Renal cortical epithelial cell (primary cell): Measurements from ENCODE around the genes MBNL3 and MAP7D3.

DNA sequence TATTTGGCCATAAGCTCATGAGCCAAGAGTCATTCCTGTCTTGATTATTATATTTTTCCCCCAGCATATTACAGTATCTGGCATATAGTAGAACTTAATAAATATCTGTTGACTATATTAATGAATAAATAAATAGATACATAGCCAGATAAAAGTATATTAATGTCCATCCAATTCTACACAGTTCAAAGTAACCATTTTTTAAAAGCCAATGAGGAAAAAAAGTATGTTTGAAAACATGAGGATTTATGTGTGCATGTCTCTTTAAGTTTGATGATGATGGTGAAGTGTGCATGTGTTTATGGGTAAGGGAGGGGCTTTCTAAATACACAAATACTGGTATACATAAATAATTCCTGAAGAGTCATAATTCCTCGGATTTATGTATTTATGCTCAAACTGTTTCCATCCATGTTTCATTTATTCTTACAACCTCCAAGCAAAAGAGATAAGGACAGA is 75.4 kb downstream of the ENOX2 start:
- RRBS, result no CpG with 5 or more reads among the region's 1 CpG

- RRBS, result no CpG with 5 or more reads among the region's 2 CpGs
Observed at GRCh38 chrX:130895459-130895658, 7.7 kb downstream of the ENOX2 start.

DNA sequence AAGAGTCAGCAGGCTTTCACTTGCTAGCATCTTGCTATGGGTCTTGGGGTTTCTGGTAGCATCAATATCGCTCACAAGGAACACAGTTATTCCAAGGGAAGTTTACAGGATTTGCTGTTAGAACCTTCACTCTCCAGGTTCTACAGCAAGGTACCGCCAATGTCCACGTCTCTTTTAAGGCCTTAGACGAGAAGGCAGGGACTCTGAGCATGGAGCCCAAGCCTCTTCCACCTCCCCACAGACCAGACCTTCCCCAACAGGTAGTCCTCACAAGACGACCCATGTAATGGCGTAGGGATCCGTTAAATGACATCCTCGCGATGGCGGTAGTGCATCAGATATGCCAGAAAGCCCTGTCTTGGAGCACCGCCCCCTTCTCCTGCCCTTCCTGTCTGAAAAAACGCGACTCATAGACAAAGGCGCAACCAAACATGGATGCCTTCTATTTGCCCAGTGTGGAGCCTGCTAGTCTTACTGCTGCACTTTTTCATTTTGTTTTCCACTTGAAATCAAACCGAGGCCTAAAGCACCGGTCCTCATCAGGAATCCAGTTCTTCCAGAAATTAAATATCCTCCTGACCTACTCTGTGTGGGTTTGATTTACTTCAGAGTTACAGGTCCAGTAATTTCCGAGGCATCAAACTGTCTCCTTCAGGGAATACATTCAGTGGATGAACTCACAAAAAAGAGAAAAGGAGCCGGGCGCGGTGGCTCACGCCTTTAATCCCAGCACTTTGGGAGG is 185.5 kb downstream of the OR13H1 start:
- RRBS, result no CpG with 5 or more reads among the region's 21 CpGs

GRCh38 chrX:132281274-132281712 is 62.0 kb upstream of the RAP2C start:
- RRBS, result no CpG with 5 or more reads among the region's 1 CpG

DNA sequence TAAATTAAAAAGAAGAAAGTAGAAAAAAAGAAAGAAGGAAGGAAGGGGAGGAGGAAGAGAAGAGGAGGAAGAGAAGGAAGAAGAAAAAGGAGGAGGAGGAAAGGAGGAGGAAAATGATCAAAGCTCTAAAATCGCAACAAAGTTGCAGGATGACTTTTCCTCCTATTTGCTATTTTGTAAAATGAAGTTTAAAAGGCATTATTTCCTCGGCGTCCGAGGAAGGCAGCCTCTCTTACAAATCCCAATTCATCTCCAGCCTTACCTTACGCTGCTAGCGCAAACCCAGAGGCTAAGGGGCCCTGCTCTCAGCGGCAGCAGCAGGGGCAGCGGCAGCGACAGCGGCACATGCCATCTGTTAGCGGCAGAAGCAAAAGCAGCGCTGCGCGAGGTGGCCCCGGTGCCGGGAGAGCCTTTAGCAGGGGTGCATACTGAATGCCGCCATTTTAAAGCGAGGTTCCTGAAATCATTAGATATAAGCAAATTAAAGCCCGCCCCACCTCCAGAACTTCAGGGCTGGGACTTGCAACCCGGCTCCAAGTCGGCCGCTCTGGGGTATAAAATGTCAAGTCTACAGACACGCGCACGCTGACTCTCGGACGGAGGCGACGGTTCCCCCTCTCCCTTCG is at the start of gene MBNL3:
Gene MBNL3, minus strand, starts transcription at position 450 of the 626 bp plus-strand sequence.
- RRBS, result no CpG with 5 or more reads among the region's 30 CpGs

GRCh38 chrX:133413497-133413782 is 1.8 kb downstream of the GPC4 start:
- RRBS, result 2% methylated on average over 9 of the region's 22 CpGs

DNA sequence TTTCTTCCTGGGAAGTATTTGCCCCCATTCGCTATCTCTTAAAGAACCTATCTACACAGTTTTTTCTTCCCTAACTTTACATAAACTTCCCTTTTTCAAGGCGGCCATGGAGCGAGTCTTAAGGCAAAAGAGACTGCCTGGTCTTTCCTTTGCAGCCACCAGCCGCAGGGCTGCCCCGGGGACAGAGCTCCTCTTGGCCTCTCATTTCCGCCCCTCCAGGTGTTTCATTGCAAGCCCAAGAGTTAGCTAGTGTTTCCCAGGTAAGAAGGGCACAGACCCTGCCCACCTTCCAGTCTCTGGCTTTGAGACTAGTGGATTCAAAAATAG is 30.2 kb upstream of the GPC4 start:
- RRBS, result no CpG with 5 or more reads among the region's 6 CpGs

- RRBS, result no CpG with 5 or more reads among the region's 5 CpGs
Observed at GRCh38 chrX:133496048-133496336, 80.7 kb upstream of the GPC4 start.

DNA sequence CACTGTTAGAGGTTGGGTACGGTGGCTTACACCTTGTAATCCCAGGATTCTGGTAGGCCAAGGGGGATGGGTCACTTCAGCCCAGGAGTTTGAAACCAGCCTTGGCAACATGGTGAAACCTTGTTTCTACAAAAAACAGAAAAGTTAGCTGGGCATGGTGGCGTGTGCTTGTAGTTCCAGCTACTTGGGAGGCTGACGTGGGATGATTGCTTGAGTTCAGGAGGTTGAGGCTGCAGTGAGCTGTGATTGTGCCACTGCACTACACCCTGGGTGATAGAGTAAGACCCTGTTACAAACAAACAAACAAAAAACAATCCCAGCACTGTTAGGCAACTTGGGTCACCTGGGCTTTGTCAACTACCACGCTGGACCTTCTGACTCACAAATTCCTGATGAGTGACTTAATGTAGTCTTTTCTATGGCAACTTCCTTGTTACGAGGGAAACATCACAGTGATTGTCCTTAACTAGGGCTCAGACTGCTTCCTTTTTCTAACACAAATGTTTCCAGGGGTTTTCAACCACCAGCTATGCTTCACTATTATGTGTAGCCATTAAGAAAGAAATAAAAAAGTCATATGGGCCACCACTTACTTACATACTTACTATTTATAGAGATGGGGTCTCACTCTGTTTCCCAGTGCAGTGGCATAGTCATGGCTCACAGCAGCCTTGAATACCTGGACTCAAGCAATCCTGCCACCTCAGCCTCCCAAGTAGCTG is 128.8 kb upstream of the GPC4 start:
- RRBS, result no CpG with 5 or more reads among the region's 5 CpGs

DNA sequence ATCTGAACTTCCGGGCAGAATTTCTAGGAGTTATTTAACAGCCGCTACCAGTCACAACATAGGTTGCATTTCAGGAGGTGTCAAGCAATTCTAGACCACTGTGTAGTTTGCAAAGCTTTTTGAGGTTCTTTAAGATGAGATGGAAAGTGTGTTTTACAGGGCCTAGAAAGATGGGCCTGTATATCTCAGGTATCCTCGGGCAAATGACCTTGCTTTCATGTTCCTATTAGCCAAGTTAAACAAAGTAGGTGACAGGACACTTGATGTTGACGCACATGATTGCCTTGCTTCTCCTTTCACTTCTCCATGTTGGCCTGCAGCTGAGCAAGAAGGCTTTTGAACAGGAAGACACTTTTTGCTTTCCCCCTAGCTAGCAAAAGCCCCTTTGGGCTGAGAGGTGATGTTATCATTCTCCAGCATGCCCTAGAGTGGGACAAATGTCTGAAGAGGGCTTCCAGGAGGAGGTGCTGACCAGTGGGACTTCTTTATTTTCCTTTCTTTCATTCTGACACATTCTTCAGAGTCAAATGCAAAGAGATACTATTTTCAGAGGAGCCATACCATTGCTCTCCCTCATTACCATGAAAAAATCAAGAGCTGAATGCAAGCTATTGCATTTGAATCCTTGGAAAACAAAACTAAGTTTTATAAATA is 202.1 kb downstream of the GPC3 start:
- RRBS, result no CpG with 5 or more reads among the region's 4 CpGs

DNA sequence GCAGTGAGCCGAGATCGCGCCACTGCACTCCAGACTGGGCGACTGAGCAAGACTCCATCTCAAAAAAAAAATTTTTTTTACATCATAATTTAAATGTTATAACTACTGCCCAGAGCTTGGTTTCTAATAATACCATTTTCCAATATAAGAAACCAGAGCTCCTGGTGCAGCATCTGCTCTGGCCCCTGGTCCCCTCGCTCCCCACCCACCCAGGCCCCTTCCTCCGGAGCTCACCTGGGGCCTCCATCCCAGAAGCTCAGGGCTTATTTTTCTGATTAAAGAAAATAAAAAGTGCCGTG is 11.9 kb upstream of the HPRT1 start:
- RRBS, result no CpG with 5 or more reads among the region's 7 CpGs

GRCh38 chrX:134669579-134670118 is 11.4 kb upstream of the PLAC1 start:
- RRBS, result no CpG with 5 or more reads among the region's 12 CpGs

DNA sequence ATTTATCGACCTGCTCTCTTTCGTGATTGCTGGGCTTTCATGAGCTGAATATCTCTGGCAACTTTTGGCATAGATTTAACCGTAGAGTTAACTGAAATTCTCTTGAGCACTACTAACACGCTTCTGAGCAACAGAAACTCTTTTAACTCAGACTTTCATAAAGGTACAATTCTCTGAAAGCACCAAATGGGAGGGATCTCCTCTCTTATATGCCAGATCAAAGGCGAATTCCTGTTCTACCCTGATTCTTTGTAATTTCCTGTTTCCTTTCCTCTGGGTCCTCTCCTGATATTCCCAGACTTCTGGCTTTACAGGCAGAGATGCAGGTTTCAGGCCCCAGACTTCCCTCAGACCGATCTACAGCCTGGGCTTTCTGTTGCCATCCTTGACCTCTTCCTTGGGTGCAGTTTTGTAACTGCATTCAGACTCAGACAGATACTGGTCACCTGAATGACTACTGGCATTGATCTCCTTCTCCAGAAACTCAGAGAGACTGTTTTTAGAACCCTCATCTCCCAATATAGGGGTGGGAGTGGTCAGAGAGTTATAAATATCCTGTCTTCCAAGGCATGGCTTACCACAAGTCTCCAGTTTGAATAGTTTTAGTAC is 5.2 kb downstream of the SMIM10 start:
- RRBS, result no CpG with 5 or more reads among the region's 6 CpGs

- RRBS, result no CpG with 5 or more reads among the region's 11 CpGs
Observed at GRCh38 chrX:135345308-135345847, 782 bp downstream of the ZNF449 start.

GRCh38 chrX:135541992-135542808 is 21.7 kb downstream of the INTS6L start:
- RRBS, result no CpG with 5 or more reads among the region's 7 CpGs

DNA sequence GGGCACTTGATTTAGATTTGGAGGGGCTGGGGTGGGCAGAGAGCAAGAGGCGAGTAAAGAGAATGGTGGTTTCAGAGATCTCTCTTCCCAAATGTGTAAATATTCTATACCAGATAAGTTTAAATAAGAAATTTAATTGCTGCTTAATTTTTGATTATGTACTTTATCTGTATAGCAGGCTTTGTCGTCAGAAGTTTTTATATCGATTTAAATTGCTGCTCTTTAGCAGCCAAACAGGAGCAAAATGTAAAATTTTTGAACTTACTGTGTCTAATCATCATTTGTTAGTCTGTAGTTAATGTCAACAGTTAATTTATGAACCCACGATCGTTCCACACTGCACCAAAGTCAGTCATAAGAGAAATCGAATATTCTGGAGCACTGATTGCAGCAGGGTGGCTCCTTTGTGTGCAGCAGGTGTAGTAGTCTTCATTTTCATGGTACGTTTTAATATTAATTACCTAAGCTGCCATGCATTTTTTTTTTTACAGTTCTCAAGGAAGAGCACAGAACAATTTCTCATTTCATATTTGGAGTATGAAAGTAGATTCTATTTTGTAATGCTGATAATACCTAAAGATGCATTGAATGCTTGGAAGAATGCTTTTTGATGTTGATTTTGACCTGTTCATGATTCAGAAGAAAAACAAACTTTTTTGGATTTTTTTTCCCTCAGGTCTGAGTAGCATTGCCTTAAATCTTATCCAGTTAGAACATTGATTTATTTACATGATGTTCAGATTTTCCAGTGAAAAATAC is 60.4 kb downstream of the SLC9A6 start:
- RRBS, result no CpG with 5 or more reads among the region's 7 CpGs

DNA sequence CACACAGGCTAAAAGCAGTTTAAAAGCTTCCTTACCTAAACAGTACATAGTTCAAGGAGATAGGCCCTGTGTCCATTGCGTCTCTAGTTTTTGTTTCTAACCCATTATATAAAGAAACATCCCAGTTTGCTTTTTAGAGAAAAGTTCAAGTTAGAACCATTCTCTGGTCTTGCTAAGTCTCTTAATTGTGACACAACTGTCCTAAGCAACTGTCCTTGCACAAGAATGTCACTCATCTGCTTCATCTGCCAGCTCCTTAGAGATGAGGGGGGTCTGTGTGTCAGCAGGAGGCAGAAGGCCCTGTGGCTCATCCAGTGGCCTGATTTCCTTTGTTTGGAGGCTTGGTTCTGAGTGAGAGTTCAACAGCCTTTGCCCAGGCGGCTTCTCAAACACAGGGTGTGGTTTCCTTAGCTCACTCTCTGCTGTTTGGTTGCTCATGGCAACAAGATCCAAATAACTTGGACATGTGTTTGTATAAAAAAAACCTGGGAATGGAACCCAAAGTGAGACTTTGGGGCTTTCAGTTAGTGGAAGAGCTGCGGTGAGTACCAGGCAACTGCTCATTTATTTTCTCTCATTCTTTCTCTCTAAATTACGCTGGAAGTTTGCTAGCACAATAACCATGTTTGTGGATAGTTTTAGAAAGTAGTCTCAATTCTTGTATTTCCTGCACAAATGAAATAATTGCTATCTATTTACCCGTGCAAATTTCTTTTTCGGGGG is 7.7 kb downstream of the FHL1 start:
- RRBS, result no CpG with 5 or more reads among the region's 6 CpGs

DNA sequence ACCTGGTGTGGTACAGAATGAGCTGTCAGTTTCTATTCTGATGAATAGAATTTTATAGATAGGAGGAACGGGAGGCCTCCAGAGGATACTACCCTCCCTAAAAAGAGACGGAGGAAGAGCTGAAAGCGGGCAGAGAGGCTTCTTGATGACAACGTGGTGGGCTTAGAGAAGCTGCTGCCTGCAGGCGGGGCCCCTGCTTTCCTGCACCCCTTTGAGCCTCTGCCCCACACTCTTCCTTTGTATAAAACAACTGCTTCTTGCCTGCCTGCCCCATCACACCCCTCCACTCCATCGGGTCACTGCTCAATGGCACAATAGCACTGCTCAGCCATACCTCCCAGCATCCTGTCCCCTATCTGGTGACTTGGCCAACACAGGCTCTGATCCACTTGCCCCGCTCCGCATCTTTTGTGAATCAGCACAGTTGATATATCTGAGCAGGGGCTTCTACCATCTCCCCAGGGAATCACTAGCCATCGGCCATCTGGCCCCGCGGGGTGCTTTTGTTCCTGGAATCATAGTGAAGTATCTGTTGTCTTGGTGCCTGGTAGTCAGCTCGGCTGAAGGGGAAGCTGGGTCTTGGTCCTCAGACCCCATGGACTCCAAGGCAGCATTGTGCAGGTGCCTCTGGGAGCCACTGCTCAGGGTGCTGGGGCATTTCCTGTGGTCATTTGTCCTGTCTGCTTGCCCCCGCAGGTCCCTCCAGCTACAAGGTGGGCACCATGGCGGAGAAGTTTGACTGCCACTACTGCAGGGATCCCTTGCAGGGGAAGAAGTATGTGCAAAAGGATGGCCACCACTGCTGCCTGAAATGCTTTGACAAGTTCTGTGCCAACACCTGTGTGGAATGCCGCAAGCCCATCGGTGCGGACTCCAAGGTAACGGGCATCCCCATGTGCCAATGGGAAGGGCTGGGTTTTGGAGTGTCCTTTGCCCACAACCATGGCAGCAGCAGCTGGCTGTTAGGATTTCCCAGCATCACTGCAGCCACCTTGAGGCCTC is 9.2 kb downstream of the FHL1 start:
- RRBS, result no CpG with 5 or more reads among the region's 18 CpGs

DNA sequence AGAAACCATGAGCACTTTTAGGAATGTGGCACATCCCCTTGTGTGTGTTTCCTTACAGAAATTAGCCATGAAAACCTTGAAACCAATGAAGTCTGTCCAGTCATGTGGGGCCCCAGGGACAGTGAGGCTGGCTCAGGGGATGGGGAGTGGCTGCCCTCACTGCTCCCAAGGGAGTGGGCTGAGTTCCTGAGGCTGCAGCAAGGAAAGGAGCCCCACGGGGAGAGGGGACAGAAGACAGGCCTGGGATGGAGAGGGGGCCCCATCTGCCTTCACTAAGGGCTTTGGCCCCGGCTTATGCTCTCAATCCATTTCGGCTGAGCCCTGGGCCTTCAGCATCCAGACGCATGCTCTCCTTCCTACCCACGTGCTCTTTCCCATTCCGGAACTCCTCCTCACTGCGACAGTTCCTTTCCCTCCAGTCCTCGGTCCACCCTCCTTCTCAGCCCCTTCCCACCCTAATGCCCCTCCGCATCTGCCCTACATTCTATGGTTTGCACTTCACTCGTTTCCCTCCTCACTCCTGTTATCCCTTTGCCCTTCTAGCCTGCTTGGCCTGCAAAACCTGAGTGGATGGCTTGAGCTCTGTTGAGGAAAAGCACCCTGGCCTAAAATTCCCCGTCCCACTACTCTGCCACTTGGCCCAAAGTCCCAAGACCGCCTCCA is 15.5 kb downstream of the FHL1 start:
- RRBS, result 94% methylated on average over 4 of the region's 12 CpGs

DNA sequence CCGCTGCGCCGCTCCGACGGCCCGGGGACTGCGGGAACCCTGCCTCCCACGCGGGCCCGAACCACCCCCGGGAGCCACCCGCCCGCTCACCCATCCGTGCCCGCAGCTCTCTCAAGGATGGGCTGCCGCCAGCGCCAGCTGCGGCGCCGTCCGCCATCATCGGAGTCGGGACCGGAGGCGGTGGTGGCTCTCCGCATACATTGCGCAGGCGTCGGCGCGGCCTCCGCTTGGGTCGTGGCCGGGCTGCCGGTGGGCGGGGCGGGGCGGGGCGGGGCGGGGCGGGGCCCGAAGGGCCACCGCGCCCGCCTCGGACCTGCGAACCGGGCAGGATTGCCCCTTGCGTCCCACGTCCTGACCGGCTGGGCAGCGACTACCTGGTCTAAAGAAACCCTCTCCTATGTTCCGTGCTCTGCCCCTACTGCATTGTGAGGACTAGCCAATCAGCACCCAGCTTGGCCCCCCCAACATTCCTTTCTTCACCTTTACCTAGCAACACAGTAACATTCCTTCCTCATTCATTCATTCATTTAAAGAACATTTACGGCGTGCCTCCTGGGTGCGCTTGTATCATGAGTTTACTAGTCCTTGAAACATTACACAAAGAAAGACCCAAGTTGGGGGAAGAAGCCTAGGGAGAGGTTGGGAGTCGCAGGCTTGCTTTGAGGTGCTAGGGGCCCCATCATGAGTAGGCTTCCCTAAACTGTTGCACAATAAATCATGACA is at the start of gene MAP7D3:
Gene MAP7D3, minus strand, starts transcription at position 202 of the 723 bp plus-strand sequence.
- RRBS, result 1% methylated on average over 28 of the region's 57 CpGs